ENCODE measurements around the gene CASTOR2.

- PRO-cap, 10 experiments = no peak in any of the 10 experiments
These were observed 49.4 kb downstream of the GTF2IRD1 start for GRCh38 chr7:74503100-74503603.

GRCh38 chr7:74554271-74554623 is 100.5 kb downstream of the GTF2IRD1 start:
- PRO-cap, 10 experiments = no peak in any of the 10 experiments

DNA sequence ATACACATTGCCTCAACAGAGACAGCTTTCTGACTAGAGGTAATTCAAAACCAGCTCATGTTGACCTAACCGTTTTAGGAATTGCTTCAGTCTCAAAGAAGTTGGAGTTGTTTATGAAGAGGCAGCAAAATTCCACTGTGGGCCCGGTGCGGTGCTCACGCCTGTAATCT is 2.2 kb upstream of the GTF2I start:
- PRO-cap, 10 experiments = peak in 2 of 10 experiments; most common plus-strand start position 95 of the sequence (in 2)

GRCh38 chr7:74658767-74659058 is 1.2 kb downstream of the GTF2I start:
- PRO-cap, 10 experiments = peak in 3 of 10 experiments; most common plus-strand start chr7:74658848 (in 2)

- PRO-cap, 10 experiments = peak in 1 of 10 experiments; most common plus-strand start chr7:74660093 (in 1); most common minus-strand start chr7:74659911 (in 1)
These were observed 2.3 kb downstream of the GTF2I start for GRCh38 chr7:74659688-74660345.

DNA sequence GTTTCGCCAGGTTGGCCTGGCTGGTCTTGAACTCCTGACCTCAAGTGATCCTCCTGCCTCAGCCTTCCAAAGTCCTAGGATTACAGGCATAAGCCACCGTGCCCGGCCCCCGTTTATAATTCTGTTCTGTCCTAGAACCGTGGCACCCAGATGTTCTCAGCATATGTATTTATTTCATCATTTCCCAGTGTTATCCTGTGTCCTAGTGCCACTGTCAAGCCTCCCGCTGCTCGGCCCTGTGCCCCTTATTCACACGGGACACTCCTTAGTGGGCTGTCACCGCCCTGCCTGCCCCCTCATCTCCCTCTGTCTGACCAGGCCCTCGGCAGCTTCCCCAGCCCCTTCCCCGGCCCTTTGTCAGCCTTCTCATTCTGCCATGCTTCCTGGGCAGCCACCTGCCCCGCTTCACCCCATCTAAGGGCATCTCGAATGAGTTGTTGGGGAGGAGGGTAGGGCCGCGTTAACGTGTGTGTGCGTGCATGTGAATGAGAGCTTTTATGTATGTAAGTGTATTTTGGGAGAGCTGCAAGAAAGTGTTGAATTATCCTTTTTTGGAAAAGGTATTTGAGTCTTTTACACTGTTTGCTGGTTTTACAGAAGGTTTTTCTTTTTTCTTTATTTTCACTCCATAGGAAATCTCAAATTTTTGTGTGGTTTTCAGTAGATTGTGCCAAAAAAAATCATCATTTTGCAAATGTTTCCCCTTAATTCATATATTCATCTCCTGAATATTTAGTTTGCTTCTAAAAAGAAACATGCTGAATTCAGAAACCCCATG is 49.7 kb downstream of the GTF2I start:
- PRO-cap, 10 experiments = peak in 1 of 10 experiments; most common minus-strand start position 240 of the sequence (in 1)

DNA sequence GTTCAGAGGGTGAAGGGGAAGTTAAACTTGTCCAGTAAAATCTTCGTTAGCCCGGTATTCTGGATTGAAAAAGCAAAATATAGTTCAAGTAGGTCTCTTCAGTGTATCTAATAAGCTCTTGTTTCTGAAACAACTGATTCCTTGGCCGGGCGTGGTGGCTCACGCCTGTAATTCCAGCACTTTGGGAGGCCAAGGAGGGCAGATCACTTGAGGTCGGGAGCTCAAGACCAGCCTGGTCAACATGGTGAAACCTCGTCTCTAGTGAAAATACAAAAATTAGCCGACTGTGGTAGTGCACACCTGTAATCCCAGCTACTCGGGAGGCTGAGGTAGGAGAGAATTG is 11.6 kb upstream of the NCF1 start:
- PRO-cap, 10 experiments = no peak in any of the 10 experiments

GRCh38 chr7:74963847-74964792 is at the start of gene CASTOR2:
Gene CASTOR2, plus strand, starts transcription at chr7:74964705.
- PRO-cap, 10 experiments = peak in 6 of 10 experiments; most common plus-strand start chr7:74964579 (in 1); most common minus-strand start chr7:74964618 (in 4)

- PRO-cap, 10 experiments = no peak in any of the 10 experiments
These were observed 284 bp downstream of the CASTOR2 start for GRCh38 chr7:74964793-74965184.

- PRO-cap, 10 experiments = no peak in any of the 10 experiments
These were observed 44.8 kb downstream of the RCC1L start for GRCh38 chr7:75028679-75029346.

- PRO-cap, 10 experiments = no peak in any of the 10 experiments
These were observed 14.6 kb downstream of the TRIM73 start for GRCh38 chr7:75409911-75410632.

- PRO-cap, 10 experiments = no peak in any of the 10 experiments
These were observed 19.0 kb downstream of the SPDYE5 start for GRCh38 chr7:75510950-75511654.

DNA sequence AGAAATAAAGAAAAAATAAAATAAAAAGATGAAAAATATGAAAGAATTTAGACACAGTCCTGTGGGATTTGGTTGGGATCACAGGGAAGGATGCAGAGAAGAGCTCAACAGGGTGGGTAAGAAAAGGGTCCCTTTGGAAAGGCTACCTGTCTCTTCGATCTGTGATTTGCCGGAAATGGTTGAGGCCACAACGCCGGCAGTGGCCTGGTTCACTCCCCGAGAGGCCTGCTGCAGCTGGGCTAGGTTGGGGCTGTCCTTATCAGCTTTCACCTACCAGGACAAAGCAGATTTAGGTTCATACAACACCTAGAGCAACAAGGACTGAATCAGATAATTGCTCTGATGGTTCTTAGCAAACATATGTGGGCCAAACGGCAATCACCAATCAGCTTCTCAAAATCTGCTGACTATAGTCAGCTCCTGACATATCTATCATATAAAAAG is 50.6 kb downstream of the SPDYE5 start:
- PRO-cap, 10 experiments = no peak in any of the 10 experiments

DNA sequence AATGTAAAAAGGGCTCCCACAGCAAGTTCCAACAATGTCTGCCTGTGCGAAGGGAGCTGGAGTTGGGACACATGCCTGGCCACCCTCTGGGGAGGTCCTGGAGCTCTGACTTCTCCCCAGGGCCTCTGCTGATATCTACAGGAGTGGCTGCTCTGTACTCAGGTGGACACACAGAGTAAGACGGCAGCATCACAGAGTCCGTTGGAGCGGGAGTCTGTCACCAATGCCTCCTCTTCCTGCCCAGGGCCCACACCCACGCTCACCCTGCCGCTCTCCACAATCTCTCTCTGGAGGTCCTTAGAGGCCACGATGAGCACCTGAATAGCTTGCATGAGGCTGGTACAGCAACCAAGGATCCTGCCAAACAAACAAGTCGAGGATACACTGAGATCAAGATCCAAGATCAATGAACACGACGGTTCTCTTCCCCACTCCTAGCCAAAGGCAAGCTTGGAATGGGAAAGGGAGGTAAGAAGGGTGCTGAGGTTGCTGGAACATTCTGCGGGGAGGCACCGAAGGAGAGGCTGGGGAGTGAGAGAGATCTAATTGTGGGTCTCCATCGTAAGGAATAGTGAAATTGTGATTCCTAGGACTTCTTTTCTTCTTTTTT is 54.7 kb downstream of the SPDYE5 start:
- PRO-cap, 10 experiments = no peak in any of the 10 experiments

- PRO-cap, 10 experiments = peak in 6 of 10 experiments; most common plus-strand start chr7:75639341 (in 4); most common minus-strand start chr7:75639240 (in 3)
These were observed 99.6 kb downstream of the HIP1 start for GRCh38 chr7:75639004-75639710.

GRCh38 chr7:75671295-75671767 is 67.4 kb downstream of the HIP1 start:
- PRO-cap, 10 experiments = no peak in any of the 10 experiments

GRCh38 chr7:75712082-75712676 is 26.6 kb downstream of the HIP1 start:
- PRO-cap, 10 experiments = no peak in any of the 10 experiments

- PRO-cap, 10 experiments = no peak in any of the 10 experiments
These were observed 2.2 kb upstream of the HIP1 start for GRCh38 chr7:75740787-75741508.

GRCh38 chr7:75789564-75790211 is 17.7 kb upstream of the CCL26 start:
- PRO-cap, 10 experiments = no peak in any of the 10 experiments

DNA sequence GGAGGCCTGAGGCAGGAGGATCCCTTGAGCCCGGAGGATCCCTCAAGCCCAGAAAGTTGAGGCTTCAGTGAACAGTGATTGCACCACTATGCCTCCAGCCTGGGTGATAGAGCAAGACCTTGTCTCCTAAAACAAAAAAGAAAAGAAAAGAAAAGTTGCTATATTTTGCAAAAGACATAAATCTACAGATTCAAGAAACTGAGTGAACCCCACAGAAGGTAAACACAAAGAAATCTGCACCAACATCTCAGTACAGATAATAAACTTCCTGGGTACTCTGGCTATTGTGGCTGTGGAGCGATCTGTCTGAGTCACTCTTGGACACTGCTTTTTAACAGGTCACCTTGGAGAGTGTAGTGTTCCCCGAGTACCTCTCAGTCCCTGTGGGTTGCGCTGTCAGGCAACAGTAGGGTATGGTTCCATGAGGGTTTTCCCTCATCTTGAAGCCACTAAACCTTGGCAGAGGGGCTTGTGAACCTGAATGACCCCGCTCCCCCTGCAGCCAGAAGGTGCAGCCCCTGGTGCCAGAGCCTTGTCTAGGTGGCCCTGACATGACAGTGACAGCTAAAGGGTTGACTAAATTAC is 30.3 kb downstream of the POR start:
- PRO-cap, 10 experiments = peak in 1 of 10 experiments; most common minus-strand start position 304 of the sequence (in 1)